Rectum (tissue), 1 donor: ENCODE data around the genes TCEANC, CTPS2 and TXLNG.

- PRO-cap, result no peak
Measured at GRCh38 chrX:12953353-12953709, 21.6 kb upstream of the TMSB4X start.

DNA sequence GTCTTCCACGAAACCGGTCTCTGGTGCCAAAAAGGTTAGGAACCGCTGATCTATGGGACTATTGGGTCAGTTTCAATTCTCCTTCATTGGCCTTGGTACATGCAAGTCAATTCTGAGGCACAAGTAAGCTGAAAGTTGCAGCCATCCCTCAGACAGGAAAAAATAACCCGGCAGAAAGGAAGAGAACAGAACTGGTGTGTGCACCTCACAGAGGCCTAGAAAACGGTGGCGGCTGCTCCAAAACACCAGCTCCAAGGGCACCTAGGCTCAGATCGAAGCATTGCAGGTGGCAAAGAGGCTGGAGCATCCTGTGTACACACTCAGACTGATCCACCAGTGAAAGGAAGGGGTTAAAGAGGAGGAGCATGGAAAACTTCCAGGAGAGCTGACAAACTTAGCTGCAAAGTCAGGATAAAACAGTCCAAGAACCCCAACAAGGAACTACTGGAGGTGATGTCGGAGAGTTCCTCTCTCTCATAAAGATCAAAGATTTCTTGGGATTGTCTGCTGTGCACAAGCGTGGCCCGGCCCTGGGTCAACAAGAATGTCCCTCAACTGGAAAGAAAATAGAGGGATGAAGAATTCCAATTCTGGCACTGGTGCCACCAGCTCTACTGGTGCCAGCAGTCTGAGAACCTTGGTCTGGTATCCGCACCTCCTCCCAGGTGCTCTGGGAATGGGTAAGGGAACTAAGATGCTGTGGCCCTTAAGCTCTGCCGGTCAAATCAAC is 6.6 kb upstream of the TMSB4X start:
- PRO-cap, result no peak

- PRO-cap, result no peak
Measured at GRCh38 chrX:13043432-13043998, 905 bp downstream of the FAM9C start.

GRCh38 chrX:13081470-13082163 is 37.2 kb upstream of the FAM9C start:
- PRO-cap, result unidirectional peak, plus-strand start at chrX:13081884

DNA sequence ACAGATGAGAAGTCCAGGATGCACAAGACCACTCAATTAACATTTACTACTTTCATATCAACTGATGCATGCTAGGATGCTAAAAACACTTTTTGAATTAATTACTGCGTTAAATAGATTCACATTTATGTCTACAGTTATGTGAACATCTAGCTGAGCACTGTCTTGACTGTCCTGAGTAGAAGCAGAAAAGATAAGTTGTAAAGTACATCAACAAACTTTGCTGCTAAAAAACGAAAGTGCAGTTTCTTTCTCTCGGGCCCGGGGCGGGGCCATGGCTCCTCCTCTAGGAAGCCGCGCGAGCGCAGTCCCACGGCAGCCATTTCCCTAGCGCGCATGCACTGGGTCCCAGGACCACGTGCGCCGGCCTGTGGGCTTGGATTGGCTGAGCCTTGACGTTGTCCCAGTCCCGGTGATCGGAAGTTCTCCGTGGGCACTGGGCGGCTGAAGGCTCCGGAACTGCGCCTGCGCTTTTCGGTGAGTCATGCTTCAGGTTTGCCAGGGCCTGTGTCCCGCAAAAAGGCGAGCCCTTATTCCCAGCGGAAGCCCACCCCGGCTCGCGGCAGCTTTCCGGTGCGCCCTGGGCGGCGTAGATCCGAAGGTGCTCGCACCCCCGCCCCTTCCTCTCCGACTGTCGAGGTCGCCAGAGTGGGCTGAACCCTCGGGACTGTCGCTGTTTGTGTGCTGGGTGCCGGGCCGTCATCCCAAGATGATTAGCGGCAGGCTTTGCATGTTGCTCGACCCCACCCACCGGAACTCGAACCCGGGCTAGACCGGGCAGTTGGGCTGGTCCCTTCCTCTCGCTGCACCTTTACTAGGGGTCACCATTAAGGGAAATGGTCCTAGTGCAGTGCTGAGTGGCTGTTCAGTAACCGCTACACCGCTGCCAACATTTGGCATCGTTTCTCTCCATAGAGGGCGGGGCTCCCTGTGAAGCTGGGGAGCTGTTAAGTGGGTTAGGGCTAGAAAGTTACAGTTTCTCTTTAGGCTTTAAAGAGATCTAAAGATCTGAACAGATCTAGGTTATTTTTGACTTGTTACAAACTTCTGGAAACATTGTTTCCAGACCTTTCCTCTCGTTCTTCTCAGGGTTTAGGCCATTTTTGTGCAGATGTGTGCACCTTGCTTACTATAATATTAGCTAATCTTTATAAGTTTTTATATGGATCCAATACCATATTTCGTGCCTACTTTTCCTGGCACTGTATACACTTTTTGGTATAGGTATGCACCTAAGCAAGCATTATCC is at the start of gene TCEANC:
TSS of gene TCEANC (plus strand) at position 430 of the 1,249 bp plus-strand sequence.
- PRO-cap, result bidirectional peak, plus-strand start at position 533 of the sequence, minus-strand start at position 263 of the sequence; bidirectional peak, plus-strand start at position 670 of the sequence, minus-strand start at position 683 of the sequence; unidirectional peak, minus-strand start at position 711 of the sequence

DNA sequence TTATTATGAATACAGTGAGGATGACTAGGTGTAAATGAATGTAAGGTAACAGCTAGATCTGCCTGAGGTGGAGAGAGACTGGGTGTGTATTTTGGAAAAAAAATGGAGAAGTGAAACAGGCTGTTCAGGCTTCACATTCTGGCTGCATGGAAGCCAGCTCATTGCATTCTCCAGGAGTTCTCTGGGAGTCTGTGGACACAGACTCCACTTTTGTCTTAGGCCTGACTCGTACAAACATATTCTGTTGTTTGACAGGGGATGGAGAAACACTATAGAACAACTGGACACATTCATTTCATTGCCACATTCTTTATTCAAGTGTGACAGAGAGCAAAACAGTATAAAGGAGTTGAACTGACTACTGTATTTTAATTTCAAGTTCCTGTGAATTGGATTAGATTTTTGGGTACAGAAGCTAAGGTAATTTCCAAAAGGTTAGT is 4.8 kb downstream of the RAB9A start:
- PRO-cap, result no peak

DNA sequence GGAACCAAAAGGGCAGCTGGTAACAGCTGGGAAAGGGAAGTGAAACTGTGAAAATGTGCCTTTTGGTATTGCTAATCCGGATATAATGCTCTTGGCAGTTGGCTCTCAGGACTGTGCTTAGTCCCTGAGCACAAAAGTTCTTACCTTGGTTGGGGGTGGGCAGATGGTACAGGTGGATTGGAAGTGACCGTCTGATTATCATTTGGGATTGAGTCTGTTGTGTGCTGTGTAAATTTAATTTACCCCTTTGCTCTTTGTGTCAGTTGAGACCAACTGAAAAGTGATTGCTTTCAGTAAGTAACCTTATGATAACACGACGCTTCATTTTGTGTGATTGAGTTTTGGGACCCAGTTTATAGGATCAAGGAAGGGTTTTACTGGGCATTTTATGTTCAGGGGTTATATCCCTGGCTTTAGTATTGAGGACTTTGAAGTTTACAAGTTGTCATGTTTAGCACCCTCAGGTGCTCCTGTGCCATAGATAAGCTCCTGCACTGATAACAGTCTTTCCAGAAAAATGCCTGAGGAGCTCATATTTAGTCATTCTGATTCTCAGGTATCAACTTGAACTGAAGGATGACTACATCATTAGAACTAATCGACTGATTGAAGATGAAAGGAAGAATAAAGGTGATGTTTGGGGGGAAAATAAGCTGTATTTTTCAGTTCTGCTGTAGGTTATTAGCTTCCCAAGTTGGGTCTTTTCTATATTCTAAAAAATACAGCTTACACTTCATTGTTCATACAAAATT is 18.4 kb downstream of the OFD1 start:
- PRO-cap, result no peak

DNA sequence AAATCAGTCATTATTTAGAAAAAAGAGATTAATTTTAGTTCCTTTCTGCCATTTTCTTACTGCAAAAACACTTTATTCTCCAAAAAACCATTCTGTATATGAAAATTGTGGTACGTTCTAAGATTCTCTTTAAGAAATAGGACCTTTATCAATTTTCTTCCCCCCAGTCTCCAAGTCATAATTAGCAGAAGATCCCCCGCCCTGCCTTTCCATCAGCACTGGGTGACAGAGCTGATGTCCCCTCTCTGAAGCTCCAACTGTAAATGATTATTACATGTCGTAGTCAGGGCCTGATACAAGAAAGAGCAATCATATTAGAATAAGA is 862 bp downstream of the GPM6B start:
- PRO-cap, result no peak

- PRO-cap, result no peak
Measured at GRCh38 chrX:13983797-13984139, 45.9 kb downstream of the GEMIN8 start.

GRCh38 chrX:15335631-15335962 is 274 bp upstream of the PIGA start:
- PRO-cap, result bidirectional peak, plus-strand start at chrX:15335723, minus-strand start at chrX:15335523

GRCh38 chrX:15335963-15336485 is 701 bp upstream of the PIGA start:
- PRO-cap, result no peak

DNA sequence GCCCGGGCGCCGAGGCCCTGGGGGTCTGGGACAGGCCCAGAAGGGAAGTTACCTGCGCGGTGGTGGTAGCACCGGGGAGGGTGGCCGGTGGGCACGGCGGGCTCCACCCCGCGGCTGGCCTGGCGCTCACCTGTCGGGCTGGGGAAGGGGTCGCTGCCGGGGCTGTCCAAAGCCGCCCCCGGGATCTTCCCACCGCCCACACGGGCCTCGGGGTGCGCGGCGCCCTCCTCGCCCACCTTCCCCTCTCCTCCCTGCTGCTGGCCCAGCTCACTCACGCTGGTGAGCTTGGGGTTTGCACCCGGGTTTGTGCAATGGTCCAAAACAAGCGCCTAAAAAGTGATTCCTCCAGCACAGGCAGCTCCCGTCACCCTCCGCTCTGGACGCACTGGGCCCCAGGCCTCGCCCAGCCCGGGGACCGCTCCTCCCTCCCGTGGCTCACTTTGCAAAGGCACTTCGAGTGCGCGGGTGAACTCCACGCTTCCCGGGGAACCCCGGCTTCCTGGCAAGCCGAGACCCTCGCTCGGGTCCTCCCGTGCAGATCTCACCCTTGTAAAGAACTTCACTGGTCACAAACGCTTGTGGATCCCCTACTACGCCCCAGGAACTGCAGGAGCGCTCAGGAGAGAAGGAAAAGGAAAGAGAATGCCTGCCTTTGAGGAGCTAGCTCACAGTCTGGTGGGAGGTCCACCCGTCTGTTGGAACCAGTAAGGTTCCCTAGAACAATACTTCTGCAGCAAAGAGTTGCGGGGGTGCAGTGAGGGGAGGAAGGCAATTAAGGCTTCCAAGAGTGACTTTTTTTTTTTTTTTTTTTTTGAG is at the start of gene CTPS2:
TSS of gene CTPS2 (minus strand) at position 387 of the 816 bp plus-strand sequence.
- PRO-cap, result bidirectional peak, plus-strand start at position 451 of the sequence, minus-strand start at position 378 of the sequence; bidirectional peak, plus-strand start at position 733 of the sequence, minus-strand start at position 697 of the sequence

- PRO-cap, result unidirectional peak, plus-strand start at chrX:16716246
Measured at GRCh38 chrX:16716152-16716456, 3.3 kb upstream of the SYAP1 start.

DNA sequence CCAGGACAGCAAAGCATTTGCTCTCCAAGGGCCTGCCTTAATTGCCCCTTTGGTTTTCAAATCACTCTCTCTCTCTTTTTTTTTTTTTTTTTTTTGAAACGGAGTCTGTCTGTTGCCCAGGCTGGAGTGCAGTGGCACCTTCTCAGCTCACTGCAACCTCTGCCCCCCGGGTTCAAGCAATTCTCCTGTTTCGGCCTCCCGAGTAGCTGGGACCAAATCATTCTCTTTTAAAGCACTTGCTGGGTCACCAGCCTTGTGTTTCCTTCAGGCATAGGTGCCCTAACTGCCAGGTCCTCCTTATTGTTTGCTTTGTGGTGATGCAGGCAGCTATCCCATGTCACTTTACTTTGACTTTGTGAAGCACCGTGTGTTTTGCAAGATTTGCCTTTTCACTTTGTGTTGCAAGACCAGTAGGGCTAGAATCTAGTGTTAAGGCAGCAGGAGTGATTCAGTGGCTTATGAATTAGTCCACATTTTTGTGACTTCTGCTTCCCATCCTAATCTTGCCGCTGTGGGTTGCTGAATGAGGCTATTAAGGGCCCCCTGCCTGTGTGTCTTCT is 20.1 kb downstream of the SYAP1 start:
- PRO-cap, result no peak

DNA sequence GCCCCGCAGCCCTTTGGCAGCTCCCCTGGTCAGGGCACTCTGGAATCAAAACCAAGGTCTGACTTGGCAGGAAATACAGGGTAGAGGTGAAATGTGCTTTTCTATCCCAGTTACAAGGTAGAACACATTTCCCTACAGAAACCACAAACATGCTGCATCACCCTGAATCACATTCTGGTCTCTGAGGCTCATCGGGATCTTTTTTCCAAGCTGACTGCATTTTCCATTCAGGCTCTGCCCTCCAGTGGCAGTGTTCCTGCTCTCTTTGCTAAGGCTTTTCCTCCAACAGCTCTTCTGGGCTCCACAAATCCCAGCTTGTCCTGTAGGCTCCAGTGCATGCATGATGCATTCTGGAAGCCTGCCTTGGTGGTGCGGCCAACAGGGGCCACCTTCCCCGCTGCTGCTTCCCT is 24.5 kb downstream of the SYAP1 start:
- PRO-cap, result no peak

DNA sequence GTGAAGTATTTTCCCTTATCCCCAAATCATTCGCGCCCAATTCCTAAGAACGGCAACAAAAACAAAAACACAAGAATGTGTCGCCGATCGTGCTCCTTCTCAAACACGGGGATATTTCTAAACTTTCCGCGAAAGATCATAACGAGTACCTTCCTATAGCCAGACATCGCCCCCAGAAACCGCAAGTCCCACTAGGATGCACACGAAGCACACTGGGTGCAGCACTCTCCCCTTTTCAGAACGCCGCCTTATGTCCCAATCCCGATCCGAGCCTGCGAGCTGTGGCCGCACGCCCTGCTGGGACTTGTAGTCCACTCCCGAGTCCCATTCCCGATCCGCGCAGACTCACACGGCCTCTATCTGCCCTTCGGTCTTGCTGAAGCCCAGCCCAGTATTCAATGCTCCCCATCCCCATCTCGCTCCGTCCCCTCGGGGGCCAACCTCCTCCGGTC is 319 bp upstream of the TXLNG start:
- PRO-cap, result bidirectional peak, plus-strand start outside the sequence, minus-strand start at position 242 of the sequence

- PRO-cap, result bidirectional peak, plus-strand start at chrX:16786490, minus-strand start at chrX:16786162; bidirectional peak, plus-strand start at chrX:16786763, minus-strand start at chrX:16786670
Measured at GRCh38 chrX:16786373-16787239, at the start of gene TXLNG. TXLNG (plus strand) TSS chrX:16786466.

DNA sequence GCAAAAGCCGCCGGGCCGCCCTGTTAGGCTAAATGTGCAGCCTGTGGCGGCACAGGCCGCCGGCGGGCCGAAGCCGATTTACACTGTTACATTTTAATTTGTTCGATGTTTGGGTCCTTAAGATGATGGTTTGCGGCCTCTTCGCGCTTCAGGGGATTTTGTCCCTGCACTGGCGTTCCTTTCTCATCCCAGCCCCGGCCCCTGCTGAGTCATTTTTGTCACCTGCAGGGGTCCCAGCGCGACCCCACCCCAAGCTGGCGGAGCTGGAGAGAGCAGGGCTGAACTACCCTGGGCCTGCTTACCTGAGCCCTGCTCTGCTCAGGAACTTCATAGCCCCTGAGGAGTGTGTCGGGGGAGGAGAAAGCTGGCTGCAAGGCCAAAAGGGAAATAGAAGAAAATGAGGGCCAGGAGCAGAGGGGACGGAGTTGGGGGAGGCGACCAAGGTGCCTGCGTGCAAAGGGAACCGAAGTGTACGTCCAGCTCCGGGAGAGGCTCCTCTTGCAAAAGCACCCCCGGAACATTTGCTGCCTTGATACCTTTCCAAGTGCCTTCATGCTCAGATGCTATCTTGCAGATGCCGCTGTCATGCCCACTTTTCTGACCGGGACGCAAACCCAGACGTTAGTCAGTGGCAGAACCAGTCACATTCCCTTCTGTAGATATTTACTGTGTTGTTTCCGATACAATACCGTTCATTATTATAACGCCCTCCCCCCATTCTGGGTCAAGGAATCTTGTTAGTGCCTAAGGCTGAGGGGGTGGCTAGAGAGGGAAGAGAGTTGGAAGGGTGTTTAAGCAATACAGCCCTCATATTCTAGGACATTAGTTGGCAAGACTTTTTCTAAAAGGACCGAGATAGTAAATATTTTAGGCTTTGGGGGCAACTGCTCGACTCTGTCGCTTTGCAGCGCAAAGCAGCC is 1.1 kb upstream of the RBBP7 start:
- PRO-cap, result no peak

- PRO-cap, result no peak
Measured at GRCh38 chrX:16883307-16883623, 13.1 kb upstream of the RBBP7 start.

- PRO-cap, result no peak
Measured at GRCh38 chrX:16930237-16930727, 16.2 kb upstream of the REPS2 start.